REH cell (cell line): Measurements from ENCODE around the genes REXO2 and BUD13.

GRCh38 chr11:114161760-114162514, 102.4 kb downstream of the ZBTB16 start:
- PRO-cap, result no peak

DNA sequence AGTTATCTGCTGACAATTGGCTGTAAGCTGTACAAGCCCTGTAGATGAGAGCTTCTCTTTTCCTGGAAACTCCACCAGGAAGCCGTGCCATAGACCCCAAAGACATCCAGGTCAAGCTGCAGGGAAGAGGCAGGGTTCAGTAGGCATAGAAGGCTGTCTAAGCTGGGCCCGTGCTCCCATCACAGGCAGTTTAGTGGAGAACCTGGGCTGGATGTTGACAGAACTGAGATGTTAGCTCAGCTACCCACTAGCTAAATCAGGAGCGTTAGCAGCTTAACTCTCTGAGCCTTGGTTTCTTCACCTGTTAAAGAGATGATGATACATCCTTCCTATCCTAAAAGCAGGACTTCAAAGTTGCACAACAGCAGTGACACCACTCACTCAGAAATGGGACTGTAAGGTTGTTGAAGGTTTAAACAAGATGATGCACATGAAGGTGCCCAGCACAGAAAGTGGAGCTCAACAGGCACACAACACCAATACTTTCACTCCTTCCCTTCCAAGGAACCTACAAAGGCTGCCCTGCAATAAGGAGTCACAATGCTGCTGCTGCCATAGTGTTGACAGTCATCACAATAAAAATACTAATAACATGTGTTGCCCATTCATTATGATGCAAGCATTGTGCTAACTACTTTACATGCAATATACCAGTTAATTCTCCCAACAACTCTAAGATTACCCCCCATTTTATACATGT, 115.4 kb downstream of the ZBTB16 start:
- PRO-cap, result no peak

- PRO-cap, result no peak
Observed at GRCh38 chr11:114178343-114178920, 117.8 kb upstream of the NNMT start.

DNA sequence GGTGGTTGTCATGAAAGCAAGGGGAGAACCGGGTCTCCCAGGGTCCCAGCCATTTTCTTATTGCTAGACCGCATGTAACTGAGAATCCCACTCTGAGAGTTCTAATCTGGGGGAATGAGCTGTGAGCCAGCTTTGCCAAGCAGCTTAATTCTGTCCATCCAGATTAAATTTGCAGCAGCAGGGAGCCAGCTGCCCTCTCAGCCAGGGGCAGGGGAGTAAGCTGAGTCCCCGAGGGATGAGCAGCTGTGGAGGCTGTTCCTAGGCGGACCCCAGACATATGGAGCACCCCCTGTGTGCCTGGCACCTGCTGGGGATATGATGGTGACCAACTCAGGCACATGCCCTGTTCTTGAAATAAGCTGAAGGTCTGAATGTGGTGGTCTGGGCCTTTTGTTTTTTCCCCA, 103.5 kb upstream of the NNMT start:
- PRO-cap, result no peak

DNA sequence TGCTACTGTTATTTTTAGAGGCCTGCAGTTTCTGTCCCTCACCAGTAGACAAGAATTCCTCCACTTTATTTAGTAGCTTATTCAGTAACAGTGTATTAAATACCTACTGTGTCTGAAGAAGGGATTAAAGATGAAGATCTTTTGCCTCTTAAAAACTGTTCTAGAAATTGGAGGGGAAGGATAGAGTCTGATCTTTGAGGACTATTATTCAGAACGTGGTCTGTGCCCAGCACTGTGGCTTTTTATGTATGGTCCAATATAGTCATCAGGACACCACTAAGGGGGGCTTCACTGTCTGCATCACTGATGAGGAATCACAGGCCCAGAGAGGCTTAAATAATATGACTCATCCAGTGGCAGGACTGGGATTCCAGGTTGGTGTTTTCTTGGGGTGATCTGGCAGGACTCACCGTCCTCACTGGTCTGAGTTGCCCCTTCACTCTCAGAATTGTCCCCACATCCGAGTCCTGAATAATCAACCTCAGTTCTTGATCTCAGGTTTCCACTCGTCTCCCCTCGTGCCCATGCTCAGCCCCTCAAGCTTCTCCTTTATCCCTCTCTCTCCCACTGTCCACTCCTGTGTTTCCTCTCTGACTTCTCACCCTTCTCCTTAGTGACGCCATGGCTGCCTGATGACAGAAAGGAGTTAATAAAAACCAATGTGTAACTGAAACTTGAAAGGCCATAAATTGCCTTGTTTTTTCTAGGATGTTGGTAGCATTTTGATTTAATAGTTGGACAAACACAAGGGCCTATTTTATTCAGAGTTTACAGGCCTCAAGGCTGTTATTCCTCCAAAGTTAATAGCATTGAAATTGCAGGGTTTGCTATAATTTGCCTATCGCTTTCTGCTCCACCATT, 95.7 kb upstream of the NNMT start:
- PRO-cap, result no peak

GRCh38 chr11:114209757-114210628, 86.2 kb upstream of the NNMT start:
- PRO-cap, result no peak

- PRO-cap, result no peak
Observed at GRCh38 chr11:114224247-114224786, 71.9 kb upstream of the NNMT start.

DNA sequence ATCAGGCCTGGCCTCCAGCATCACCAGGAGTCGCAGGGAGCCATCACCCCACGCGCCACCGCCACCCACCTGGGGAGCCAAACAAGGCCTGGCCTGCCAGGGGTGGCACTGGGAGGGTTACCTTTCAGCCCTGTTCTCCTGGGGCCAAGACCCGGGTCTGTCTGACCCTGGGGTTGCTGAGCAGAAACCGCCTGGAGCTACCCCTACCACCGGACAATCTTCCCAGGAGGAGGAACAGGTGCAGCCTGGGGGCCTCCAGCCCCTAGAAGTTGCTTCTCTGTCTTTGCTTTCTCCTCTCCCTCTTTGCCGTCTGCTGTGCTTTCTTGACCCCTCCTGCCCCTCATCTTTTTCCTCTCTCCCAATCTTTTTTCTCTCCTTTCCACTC, 39.2 kb upstream of the NNMT start:
- PRO-cap, result no peak

DNA sequence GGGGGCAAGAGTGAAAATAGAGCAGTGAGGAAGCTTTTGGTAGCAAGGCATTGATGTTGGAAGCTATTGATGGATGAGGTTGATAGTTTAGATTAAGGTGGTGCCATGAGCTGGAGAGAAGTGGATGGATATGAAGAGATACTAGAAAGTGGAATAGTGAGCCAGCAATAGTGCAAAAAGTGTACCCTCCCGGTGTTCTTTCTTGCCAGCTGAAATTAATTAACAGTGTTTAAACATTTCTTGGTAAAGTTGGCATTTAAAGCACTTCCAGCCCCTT, 3.7 kb downstream of the RBM7 start:
- PRO-cap, result no peak

DNA sequence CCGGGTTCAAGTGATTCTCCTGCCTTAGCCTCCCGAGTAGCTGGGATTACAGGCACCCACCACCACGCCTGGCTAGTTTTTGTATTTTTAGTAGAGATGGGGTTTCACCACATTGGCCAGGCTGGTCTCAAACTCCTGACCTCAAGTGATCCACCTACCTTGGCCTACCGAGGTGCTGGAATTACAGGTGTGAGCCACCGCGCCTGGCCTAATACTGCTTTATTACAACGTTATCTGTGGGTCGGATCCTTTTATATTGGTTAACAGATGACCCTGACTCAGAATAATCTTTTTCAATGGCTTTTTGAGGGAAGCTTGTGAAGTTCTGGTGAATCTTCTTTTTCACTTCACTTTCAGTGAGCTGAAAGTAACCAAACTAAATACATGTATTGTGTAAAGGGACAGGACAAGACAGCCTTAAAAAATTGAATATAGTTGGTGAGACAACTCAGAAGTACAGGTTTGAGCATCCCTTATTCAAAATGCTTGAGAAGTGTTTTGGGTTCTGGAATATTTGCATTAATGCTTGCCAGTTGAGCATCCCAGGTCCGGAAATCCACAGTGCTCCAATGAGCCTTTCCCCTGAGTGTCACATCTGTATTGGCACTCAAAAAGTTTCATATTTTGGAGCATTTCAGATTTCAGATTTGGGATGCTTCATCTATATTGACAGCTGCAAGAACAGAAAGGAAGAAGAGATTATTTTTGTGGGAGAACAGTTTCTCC, 9.2 kb downstream of the RBM7 start:
- PRO-cap, result no peak

GRCh38 chr11:114438945-114440305, at the start of gene REXO2:
Gene REXO2, plus strand, starts transcription at chr11:114439467.
- PRO-cap, result bidirectional peak, plus-strand start at chr11:114439497, minus-strand start at chr11:114439303

GRCh38 chr11:115222384-115223035, 281.7 kb downstream of the CADM1 start:
- PRO-cap, result no peak

DNA sequence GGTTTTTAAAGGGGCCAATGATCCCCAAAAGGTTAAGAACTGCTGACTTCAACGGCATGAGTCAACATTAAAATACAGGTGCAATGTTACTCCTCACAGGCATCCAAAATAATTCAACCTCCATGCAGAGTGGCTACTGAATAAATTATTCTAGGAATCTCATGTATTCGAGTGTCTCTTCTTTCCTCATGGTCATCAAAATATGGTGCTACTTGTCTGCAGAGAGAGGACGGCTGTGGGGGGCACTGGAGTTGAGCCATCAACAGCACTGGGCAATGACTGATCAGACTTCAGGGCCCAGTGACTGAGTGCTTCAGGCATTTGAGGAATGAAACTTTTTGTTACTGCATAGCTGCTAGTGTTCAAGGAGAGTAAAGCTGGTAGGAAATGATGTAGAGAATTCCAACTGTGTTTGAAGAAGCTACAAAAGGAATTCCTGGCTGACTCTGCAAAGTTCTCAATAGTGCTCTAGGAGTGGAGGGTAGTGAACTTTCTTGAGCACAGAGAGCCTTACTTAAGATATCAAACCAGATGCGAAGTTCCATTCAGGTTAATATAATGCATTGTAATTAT, 277.7 kb downstream of the CADM1 start:
- PRO-cap, result no peak

DNA sequence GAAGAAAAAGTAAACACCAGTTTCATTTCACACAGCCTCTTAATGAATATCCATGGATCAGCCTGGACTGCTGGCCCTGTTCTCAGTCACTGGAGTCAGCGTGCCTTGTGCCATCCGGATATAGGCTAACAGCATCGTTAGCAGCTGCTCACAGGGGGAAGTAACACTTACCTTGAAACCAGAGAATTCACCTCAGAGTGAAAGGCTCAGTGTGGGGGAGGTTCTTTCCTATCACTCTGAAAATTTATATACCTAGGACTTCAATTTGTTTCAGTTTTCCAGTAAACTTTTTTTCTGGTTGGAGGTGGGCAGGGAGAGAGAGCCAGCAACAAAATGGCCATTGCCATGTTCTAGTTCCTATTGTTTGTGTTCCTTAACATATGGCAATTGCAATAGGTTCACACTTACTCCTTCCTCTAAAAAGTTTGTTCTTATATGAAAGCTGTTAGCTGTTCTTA, 247.8 kb downstream of the CADM1 start:
- PRO-cap, result no peak

DNA sequence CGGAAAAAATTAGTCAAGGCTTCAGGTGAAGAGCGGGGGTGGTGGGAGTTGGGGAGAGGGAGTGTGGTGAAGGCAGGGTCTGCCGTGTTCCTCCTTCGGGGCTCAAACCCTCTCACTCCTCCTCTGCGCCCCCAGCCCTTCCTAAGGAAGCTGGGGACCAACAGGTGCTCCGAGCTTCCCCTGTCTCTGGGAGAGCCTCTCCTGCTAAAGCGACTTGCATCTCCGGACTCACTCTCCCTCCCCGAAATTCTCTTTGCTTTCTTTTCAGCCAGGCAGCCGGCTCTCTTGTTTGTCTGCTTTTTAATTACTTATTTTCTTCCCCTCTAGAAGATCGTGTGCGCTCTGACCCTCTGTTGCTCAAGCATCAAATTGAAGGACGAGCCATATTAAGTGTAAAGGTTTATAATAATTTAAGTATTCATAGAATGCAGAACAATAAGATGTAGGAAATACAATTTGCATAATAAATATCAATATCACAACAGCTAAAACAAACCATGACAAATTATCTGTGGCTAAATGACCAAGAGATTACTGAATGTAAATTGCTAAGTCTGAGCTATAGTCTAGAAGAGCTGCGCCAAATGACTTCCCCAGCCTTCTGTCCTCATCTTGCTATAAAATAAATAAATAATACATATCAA, 1.2 kb upstream of the CADM1 start:
- PRO-cap, result no peak

DNA sequence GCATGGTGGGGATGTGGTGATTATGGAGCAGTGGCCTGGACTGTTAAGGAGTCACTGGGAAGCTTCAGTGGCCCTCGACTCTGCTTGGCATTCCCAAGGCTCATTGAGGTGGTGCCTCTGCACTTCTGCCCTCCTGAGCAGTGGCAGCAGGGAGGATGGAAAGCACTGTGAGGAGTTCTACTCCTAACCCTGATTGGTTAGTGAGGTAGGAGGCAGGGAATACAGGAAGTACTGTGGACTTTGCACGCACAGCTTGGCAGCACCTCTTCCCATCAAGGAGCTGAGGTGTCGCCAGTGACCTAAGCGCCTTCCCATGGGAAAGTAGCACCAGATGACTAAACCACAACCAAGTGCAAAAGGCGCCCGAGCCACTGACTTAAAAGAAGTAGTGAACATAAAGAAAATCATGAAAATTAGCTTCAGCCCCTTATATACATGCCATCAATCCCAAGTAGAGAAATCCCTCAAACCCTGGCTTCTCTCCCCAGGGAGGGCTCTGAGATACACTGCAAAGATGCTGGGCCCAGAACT, 152.5 kb upstream of the CADM1 start:
- PRO-cap, result no peak

- PRO-cap, result no peak
Observed at GRCh38 chr11:115717082-115717641, 212.9 kb upstream of the CADM1 start.

GRCh38 chr11:116276333-116277025, 496.3 kb downstream of the BUD13 start:
- PRO-cap, result no peak

DNA sequence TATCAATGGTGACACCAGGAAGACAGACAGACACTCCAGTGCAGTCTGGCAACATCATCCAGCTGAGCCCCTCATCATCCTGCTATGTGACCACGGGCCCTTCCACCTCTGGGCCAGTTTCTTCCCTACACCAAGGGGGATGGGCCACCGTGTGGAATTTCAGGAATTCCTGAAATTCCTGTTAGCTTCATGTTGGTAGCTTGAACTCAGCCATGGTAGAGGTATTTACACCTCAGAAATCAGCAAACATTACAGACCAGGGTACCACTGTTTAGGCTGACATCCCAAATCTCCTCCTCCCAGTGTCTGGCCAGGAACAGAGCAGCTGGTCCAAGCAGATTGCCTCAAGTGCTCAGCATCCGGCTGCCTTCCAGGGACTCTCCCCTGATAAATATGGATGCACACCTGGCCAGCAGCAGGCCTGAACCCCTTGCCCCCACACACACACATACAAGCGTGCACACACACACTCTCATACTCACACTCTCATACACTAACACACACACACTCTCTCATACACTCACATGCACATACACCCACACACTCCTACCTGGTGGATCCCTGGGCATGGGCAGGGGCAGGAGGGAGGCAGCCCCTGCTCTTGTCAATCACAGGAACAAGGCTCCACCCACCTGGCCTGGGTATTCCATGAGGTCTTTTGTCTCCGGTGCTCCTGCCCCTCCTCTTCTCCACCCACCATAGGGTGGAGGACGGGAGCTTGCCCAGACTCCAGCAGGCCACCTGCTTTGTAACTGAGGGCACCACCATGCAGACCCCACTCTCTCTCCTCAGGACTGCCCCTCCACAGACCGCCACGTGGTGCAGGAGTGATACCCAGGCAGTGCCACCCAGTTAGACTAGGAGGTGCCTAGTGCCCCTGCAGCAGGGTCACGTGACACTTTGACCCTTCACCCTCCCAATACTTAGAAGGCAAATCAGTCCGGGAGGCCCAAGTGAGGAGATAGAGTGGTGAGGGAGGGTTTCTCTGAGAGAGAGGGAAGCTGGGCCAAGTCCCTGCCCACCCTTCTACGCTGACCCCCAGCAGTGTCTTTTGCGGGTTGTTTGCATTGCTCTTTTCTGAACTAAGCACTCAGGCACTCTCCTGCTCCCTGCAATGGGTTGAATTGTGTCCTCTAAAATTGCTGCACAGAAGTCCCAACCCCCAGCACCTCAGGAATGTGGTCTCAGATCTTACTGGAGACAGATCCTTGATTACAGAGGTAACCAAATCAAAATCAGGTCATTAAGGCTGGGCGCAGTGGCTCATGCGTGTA, 84.9 kb downstream of the BUD13 start:
- PRO-cap, result no peak

DNA sequence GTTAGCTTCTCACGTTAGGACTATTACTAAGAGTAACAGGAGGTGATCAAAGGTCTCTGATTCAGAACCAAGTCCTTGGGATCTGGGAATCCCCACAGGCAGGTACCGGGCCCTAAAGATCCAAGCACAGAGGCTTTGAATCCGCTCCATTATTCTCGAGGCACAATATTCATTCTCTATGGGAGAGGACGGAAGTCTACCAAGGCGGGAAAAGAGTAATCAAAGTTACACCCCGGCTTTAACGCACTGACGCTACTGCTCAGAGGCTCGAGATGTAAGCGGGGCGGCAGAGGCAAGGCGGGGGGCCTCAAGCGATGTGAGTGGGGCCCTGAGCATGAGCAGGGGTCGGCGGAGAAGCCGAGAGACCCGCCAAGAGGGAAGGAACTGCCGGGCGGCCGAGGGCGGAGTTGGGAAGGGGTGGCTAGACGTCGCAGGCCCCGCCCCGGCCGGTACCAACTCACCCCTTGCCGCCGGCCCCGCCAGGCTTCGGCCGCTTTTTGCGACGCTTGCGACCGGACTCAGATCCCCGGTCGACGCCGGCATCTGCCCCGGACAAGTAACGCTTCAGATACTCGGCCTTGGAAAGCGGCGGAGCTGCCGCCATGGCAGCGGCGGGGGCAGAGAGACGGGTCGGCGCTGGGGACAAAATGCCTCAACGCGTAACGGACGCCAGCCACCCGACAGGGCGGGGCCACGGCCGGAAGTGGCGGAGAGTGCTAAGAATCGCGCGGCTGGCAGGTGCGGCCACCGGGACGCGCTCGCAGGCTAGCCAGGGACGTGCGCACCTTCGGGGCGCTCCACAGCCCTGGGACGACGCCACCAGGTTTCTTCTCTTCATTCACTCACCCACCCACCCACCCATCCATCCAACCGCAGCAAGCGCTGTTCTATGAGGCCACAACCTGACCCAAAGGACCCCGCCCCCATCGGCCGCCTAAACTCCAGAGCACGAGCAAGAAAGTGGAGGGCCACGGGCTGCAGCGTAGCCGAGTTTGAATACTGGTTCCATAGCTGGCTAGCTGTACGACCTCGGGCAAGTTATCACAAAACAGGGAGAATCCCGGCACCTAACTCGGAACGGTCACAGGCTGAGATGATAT, at the start of gene BUD13:
BUD13 (minus strand) TSS at position 627 of the 1,100 bp plus-strand sequence.
- PRO-cap, result bidirectional peak, plus-strand start at position 710 of the sequence, minus-strand start at position 386 of the sequence; bidirectional peak, plus-strand start at position 944 of the sequence, minus-strand start at position 962 of the sequence